Glomerular endothelial cell (primary cell): ENCODE data around the gene CLINT1.

- RAMPAGE, long total RNA, result no peak
These were observed 17.7 kb downstream of the FNDC9 start for GRCh38 chr5:157327721-157328312.

GRCh38 chr5:157501183-157501819 is 41.3 kb downstream of the NIPAL4 start:
- RAMPAGE, long total RNA, result no peak

GRCh38 chr5:157561140-157561646 is 14.4 kb downstream of the ADAM19 start:
- RAMPAGE, long total RNA, result no peak

- RAMPAGE, long total RNA, result no peak
These were observed 12.3 kb downstream of the ADAM19 start for GRCh38 chr5:157563203-157563726.

GRCh38 chr5:157602437-157603016 is 27.0 kb upstream of the ADAM19 start:
- RAMPAGE, long total RNA, result no peak

GRCh38 chr5:157858484-157859433 is at the start of gene CLINT1:
CLINT1 (minus strand) TSS chr5:157859145.
- RAMPAGE, long total RNA, result start-site peak on the minus strand at chr5:157859013-157859145, 2,732 and 2,201 reads in 2 replicates

DNA sequence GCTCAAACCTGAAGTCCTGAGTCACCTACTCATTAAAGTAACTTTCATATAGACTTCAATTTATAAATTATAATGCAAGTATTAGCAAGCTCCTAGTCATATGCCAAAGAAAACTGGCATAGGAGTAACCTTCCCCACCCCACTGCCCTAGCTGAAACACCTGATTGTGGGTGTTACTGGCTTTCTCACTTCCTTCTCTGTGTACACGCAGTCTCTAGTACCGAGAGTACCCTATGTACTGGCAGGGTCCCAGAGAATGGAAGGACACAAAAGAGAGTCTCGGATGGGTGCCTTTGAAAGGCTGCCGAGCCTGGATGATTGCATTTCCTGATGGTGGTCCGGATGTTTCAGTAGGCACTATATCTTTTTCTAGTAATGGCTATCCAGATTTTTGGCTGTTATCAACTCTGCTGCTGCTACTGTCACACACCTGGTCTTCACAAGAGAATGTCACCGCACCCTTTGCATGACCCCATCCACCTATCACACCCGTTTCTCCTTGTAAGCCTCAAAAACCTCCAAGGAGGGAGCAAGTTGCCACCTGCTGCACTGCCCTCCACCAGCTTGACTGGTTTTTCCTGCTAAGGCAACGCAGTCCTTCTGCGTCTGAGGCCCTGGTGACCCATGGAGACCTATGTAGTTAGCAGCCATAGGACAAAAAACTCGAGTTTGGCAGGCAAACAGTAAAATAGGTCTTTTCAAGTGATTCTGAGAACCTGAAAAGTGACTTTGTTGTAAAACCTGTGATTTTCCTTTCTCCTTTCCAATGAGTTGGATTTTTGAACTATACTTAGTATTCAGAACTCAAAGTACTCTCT is 53.9 kb upstream of the CLINT1 start:
- RAMPAGE, long total RNA, result no peak

DNA sequence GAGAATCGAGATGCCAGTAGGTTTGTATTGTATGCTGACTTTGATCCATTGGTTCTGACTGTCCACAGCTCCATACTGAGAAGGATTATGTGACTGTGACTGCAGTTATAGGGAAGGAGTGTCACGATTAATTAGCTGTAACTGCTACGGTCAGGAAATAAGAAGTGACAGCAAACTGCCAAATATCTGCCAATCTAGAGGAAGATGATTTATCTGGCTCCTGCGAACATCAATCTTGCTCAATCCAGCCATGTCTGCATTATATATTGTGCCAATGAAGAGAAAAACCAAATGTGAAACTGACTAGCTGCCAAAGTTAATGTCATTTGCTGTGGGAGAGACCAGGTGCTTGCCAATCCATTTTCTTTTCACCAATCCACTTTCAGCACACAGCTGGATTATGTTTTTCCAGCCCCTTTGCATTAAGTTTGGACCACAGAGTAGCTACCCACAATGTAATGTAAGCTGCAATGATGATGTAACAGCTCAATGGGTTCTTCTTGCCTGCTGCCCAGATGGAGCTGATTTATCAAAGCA is 61.1 kb upstream of the CLINT1 start:
- RAMPAGE, long total RNA, result no peak

GRCh38 chr5:157924744-157925390 is 65.9 kb upstream of the CLINT1 start:
- RAMPAGE, long total RNA, result no peak

DNA sequence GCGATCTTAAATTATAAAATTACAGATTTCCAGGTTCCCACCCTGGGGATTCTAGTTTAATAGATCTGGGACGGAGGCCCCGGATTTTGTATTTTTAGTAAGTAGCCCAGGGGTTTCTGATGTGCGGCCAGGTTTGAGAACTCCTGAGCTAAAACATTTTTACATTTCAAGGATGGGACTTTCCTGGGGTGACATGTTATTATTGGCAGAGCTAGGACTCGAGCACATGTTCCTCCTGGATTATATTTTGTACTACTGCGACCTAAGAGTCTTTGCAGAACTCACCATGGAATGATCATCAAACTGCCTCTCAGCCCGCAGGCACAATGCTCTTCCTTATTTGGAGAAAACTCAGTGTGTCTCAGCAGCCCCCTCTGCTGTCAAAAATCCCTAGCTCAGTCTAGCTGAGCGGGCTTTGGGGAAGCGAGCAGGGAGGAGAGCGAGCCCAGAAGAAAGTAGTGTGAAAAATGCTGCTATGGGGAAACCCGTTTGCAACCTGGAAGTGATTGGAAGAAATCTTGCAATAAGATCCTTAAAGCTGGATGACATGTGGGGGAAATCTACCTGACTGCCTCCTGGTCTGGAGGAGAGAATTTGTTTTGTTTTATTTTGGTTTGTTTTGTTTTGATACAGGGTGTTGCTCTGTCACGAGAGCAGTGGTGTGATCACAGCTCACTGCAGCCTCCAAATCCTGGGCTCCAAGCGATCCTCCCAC is 89.8 kb upstream of the CLINT1 start:
- RAMPAGE, long total RNA, result no peak

DNA sequence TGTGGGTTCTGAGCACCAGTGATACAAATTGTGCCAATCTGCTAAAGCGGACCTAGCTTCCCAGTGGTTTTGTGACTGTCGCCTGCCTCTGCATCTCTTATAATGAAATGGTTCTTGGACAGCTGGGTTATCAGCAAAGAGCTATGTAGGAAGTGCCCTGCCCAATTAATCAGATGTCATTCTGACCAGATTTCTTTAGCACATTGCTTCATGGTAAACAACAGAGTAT is 448.9 kb upstream of the CLINT1 start:
- RAMPAGE, long total RNA, result no peak

DNA sequence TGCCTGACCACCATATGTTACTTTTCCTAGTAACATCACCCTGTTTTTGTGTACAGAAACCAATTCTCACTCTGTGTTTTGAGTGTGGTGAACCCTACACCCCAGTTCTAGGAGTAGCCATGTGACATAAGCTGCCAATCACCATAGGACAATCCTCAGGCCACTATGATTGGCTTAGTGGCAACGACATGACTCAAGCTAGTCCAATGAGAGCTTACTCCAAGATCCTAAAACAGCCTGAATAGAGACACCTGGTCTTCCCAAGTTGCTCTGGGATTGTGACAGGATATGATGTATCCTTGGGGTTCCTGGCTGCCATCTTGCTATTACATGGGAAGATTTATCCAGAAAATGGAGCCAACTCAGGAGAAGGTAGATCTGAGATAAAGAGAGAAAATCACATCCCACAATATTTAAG is 572.9 kb upstream of the CLINT1 start:
- RAMPAGE, long total RNA, result no peak

DNA sequence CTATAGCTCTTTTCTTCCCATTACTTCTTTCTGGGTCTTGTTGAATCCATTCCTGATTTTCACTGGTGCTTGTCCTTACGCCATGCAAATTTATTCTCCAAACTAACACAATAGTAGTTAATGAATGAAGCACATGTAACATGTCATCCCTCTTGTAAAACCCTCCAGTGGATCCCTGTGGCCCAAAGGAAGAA is 102.3 kb downstream of the EBF1 start:
- RAMPAGE, long total RNA, result no peak

DNA sequence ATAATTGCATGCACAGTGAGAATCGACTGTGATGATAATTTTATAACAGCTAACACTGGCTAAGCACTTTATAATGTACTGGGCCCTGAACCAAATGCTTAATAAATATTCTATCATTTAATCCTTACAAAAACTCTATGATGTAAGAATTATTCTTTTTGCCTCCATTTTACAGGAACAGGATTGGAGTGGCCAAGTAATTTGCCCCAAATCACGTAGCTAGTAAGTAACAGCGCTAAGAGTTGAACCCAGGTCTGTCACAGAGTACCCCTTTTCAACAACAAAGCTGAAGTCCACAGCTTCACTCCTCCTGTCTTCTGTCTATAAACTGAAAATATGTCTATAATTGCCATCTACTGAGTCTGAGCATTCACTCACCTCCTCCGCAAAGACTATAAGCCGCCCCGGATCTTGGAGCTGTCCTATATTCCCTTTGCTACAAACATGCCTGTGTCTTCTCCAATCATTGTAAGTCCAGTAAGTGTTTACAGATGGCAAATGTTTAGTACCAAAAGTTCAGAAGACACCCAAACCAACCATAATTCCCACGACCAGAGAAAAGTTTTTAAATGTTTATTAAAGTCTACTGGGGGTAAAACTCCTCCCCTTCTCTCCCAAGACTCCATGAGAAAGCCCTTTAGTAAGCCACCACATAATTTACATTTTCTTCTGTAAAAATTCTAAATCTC is 81.0 kb downstream of the EBF1 start:
- RAMPAGE, long total RNA, result no peak

DNA sequence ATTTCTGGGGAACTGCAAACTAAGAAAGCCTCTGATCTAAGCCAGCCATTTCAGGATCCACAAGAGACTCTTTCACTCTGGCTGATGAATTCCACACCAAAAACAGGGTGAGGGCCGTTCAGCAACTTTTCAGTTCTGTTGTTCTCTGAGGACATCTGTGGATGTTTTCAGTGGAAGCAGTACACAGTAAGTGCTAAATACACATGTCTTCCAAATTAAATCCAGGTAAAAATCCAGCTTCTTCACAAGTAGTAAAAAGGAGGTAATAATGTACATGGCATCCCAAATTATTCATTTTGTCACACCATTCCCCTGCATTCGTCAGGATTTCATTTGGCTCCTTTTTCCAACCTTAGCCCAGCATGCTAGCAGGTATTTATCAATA is 51.0 kb downstream of the EBF1 start:
- RAMPAGE, long total RNA, result no peak

DNA sequence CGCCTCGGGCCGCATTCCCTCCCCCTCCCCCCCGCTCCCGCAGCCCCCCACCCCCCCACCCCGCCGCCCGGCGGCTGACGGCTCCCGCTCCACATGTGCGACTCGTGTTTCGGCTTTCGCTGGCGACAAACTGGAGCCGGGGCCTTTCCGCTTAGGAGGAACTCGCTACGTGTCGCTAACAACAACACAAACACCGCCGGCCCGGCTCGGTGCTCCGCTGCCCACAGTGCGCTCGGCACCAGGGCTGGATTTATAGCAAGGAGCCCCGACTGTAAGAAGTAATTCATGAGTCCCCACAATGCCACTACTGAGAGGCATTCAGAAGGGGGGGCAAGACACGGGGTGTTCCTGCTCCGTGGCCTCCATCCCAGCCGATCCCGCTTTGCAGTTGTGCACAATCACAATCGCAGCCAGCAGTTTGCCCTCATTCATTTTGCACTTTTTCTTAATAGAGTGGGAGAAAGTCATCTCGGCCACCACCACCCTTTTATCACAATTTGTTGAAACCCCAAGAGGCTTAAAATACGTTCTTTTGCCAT is 48.3 kb downstream of the EBF1 start:
- RAMPAGE, long total RNA, result no peak

DNA sequence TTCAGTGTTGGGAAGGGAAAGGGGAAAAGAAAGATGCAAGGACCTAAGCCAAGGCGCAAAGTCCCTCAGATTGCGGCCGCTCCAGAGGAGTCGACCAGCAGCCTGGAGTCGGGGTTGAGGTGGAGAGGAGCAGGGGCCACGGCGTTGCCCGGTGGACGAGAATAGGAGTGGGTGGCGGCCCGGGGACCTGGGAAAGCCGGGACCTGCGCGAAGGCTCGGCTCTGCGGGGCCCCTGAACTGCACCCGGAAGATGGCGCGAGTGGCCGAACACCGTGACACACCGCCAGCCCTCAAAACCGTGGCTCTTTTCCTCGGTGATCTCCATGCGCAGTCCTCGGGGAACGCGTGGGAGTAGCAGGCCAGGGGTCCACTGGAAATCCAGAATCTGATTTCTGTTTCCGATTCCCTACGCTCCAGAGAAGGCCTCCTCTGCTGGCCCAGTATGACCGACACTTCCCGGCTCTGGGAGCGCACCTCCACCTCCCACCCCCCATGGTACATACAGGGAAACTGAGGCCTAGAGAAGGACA is 4.6 kb upstream of the EBF1 start:
- RAMPAGE, long total RNA, result no peak

DNA sequence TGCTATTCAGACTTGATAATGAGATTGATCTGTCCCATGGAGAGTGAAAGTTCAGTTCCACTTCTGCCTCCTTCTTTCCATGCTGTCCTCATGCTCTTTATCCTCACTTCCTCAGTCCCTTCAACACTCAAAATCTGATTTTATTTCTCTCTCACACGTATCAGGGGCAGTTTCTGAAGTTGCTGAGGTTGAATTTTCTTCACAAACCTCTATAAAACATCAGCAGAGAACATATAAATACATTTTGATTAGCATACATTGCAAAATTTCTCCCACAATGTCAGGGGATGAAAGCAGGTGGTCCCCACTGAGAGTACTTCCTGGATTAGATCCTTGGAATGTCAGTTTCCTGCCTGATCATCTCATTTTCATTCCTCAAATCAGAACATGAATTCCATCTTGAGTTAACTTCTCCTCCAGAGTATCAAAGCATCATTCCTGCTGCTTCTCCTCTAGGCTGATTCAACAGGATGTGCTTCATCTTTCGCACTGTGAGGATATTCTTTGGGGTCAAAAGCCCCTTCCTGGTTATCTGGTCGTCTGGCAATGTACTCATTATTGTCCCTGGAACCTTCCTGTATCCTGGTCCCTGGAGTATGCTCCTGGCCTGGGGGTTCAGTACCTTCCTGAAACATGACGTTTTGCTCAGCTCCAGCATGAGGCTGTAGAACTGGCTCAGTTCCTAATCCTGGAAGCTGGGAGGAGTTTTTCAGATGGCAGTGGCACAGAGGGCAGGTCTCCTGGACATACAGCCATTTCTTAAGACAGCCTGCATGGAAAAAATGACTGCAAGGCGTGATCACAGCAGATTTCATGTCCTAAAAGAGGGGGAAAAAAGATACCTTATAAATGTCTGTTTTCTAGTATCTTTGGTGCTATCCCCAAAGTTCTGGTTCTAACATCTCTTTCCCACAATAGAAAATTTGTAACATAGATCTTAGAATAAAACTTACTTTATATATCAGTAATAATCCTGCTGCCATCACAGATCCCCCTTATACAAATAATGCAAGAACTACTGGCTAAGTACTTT is 50.8 kb downstream of the RNF145 start:
- RAMPAGE, long total RNA, result no peak

DNA sequence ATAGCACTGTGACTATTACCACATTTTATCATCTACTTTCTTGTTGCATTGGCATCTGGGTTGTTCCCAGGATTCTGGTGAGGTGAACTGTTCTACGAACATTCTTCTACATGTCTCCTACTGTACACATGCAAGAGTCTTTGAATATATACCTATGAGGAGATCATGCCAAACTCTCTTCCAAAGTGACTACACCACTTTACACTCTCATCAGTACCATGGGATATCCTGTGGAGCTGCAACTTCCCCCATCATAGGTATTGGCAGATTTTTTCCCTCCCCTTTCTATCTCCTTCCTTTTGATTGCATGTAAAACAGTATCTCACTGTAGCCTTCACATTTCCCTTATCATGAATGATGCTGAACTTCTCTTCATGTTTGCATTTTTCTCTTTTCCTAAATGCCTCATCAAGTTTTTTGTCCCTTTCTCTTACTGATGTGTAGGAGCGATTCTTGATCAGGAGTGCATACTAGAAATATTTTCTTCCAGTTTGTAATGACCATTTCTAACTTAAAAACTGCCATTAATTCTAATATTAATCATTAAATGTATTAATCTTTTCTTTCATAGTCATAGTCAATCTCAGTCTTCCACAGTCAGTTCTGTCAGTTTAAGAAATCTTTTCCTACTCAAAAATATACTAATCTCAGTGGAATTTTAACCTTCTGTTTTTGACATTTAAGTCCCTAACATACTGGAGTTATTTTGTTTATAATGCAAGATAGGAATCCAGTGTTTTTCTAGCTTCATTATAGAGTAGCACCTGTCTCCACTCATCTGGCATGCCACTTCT is 43.3 kb downstream of the RNF145 start:
- RAMPAGE, long total RNA, result no peak

- RAMPAGE, long total RNA, result no peak
These were observed 17.3 kb downstream of the RNF145 start for GRCh38 chr5:159191902-159192593.